Mesenchymal stem cell of Wharton's jelly (primary cell): Measurements from ENCODE around the genes SOCS1 and TNP2.

DNA sequence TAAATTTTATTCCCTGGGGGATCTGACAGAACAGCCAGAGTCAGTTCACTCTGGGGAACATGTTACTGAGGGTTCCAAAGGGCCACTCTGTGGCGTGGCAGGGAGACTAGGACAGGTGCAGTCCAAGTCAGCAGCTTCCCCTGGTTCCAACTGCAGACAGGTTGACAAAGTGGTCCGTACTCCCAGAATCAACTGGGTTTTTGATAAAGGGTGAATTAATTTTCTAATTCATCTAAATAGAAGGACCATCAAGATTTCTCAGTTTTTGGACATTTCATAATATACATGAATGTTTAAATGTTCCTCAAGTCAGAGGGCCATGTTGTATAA is 40.3 kb downstream of the LITAFD start:
- CAGE, long polyA plus RNA = no peak

- CAGE, long polyA plus RNA = no peak
These were observed 1.3 kb downstream of the USP7 start for GRCh38 chr16:8962075-8963098.

- CAGE, long polyA plus RNA = no peak
These were observed 18.5 kb upstream of the HAPSTR1 start for GRCh38 chr16:9072690-9073541.

DNA sequence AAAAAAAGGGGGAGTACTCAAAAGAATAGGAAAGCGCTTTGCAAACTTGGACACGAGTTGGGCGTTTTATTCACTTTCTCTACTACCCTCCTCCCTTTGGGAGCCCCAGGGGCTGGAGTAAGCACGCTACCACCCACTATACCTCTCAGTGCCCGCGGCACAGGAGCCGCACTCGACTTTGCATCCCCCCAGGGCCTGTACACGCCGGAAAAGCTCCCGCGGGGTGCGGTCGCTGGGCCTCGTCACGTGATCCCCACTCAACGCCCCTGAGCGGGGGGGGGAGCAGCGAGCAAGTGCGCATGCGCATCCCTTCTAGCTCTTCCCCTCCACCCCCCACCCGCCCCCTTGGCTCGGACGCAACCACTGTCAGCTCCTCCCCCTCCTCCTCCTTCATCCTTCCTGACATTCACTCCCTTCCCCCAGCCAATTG is 444 bp upstream of the HAPSTR1 start:
- CAGE, long polyA plus RNA = no peak

DNA sequence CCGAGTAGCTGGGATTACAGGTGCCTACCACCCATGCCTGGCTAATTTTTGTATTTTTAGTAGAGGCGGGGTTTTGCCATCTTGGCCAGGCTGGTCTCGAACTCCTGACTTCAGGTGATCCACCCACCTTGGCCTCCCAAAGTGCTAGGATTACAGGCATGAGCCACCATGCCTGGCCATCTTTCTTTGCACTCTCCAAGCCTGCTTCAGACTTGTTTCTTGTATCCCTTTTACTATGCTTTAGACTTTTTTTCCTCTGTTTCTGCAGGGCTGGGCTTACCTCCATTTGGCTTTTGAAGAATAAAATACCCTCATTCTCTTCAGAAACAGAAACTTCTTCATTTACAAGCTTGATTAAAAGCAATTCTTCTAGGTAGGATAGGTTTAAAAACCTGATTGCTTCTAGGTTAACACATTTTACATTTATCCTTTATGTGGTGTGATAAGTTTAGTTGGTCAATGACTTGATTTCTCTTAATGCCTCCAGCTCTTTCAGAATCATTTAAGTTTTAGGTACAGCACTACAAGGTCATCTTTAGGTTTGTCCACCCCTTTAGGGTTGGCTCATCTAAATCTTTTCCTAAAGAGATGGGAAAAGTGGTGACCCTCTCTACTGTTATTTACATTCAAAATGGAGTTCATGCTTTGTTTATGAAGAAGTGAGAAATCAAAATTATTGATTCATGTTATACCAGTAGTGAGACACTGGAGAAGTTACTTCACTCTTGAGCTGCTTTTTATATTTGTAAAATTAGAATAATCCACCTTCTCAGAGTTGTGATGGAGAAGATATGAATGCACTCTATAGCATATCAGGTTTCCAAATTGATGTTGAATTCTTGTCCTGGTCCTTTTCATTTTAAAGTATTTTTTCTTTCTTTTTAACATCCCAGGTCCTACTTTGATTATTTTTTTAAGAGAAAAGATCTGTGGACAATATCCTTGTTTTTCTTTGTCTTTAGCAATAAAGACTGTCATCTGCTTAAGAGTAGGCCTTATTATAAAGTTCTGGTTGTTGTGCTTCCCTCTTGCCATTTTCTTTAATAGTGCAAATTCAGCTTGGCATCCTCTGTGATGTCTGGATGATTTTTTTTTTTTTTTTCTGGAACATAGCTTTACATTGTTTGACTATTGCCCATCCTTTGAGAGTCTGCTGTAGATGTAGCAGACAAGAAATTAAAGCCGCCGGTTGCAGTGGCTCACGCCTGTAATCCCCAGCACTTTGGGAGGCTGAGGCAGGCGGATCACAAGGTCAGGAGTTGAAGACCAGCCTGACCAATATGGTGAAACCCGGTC is 9.7 kb downstream of the HAPSTR1 start:
- CAGE, long polyA plus RNA = no peak

DNA sequence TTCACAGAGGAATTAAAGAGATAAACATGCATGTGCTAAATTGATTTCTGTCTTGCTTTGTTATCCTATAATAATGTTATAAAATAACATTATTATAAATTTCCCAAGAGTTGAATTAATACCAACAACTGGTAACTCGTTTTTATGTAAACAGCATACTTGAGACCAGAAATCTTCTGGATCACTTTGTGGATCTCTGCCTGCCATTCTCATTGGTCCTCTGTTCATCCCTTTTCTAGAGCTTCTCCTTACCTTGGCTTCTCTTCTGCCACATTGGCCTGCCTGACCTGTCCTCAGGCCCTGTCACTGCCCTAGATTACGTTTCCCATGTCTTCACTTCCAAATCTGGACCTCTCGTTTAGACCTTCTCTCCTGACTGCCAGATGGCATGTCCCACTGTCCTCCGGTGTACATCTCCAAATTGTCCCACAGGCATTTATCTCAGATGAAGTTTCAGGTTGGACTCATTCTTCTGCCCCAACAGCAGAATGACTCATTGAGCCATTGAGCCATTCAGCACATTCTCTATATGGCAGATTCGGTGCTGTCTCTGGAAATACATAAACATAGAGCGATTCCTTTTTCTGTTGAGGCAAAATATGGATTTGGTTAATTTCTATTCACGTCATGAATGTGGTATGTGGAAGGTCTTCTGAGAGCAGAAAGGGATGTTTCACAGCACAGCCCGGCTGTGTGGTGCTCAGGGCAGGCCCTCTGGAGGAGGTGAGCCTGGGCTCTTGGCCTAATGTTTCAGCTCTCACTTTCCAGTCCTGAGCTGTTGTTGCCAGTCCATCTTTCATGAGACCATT is 15.5 kb downstream of the HAPSTR1 start:
- CAGE, long polyA plus RNA = no peak

DNA sequence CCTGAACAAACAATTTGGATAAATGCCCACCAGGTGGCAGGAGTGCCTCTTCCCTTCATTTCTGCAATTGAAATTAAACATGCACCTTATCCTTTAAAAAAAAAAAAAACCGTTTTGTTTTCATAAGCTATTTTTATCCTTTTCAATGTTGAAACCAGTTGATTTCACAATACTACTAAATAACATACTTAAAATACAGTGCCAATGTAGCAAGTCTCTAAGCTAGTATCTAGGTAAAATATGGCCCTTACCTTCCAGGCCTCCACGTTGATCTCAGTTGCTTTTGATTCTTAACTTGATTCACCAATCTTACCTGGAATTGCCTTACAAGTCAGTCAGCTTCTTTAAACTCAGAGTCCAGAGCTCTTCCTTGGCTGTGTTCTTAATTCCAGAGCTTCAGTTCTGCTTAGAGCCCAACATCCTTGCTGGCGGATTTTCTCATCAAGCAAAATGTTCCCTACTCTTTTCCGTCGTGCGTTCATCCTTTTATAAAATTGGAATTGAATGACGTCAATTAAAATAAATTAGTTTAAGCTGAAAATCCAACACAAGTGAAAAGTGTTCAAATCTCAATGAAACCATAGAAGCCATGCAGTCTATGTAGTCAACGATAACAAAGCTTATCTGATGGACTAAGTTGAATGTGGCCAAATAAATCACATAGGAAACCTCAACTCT is 65.5 kb downstream of the EMP2 start:
- CAGE, long polyA plus RNA = no peak

- CAGE, long polyA plus RNA = no peak
These were observed 21.6 kb downstream of the EMP2 start for GRCh38 chr16:10558371-10559626.

GRCh38 chr16:10752731-10753592 is 9.3 kb downstream of the NUBP1 start:
- CAGE, long polyA plus RNA = no peak

DNA sequence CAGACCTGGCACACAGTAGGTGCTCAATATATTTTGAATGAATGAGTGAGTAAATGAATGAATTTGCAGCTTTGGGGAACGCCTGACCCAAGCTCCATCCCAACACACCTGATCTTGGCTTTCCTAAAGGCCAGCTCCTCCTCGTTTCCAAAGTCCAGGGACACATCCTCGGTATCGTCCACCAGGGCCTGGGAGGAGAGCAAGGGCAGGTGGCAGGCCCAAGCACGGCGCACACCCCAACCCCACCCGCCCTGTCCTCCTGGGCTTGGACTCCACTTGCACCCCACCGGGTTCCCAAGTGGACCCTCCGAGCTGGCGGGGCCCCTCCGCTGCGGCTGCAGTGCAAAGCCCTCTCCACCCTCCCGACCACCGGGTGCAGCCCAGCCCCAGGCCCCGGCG is 600 bp downstream of the TVP23A start:
- CAGE, long polyA plus RNA = no peak

- CAGE, long polyA plus RNA = no peak
These were observed 13.2 kb downstream of the DEXI start for GRCh38 chr16:10928840-10929695.

- CAGE, long polyA plus RNA = no peak
These were observed 1.9 kb downstream of the CLEC16A start for GRCh38 chr16:10946237-10946734.

DNA sequence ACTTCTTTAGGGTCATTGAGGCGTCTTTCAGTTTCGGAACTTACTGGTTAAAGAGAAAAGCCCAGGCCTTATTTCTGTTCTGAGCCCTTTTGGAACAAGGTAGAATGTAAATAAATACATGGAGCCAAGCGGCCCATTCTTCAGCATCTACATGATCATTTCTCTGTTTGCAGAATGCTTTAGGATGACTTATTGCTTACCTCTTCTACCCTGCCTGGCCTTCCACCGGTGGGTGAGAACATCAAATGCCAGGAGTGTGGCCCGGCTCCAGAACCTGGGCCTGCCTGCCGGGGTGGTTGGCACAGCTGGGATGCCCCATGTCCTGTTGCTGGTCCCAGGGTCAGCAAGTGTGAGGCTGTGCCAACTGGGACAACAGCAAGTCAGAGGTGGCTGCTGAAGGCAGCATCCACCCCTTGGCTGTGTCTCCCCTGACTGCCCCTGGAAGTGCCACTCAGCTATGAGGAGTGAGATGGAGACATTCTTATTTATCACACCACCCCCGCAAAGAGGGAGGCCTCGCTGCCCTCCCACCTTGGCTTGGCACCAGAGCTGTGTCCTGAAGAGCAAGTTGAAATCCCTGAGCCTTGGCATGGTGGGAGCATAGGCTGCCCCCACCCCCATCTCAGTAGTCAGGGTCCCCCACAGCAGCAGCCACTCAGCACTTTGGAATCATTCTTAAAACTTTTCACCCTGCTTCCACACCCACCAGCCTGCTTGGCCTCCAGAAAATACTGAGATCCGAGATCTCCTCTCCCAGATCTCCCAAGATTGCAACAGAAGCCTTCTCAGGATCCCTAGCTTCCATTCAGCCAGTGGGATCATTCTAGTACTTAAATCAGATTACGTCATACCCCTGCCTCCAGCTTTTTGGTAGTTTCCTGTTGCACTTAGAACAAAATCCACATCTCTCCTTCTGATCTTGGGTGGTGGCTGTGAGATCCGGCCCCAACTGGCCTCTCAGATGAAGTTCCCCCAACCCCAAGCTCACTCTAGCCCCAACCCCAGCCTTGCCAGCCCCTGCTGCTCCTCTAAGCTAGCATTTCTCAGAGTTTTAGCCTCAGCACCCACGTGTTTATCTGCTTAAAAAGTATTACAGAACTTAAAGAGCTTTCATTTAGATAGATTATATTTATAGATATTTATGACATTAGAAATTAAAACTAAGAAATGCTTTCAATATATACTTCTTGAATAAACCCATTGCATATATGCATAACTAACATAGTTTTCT is 127.5 kb downstream of the SOCS1 start:
- CAGE, long polyA plus RNA = no peak

GRCh38 chr16:11254063-11255195 is 1.6 kb downstream of the SOCS1 start:
- CAGE, long polyA plus RNA = no peak

DNA sequence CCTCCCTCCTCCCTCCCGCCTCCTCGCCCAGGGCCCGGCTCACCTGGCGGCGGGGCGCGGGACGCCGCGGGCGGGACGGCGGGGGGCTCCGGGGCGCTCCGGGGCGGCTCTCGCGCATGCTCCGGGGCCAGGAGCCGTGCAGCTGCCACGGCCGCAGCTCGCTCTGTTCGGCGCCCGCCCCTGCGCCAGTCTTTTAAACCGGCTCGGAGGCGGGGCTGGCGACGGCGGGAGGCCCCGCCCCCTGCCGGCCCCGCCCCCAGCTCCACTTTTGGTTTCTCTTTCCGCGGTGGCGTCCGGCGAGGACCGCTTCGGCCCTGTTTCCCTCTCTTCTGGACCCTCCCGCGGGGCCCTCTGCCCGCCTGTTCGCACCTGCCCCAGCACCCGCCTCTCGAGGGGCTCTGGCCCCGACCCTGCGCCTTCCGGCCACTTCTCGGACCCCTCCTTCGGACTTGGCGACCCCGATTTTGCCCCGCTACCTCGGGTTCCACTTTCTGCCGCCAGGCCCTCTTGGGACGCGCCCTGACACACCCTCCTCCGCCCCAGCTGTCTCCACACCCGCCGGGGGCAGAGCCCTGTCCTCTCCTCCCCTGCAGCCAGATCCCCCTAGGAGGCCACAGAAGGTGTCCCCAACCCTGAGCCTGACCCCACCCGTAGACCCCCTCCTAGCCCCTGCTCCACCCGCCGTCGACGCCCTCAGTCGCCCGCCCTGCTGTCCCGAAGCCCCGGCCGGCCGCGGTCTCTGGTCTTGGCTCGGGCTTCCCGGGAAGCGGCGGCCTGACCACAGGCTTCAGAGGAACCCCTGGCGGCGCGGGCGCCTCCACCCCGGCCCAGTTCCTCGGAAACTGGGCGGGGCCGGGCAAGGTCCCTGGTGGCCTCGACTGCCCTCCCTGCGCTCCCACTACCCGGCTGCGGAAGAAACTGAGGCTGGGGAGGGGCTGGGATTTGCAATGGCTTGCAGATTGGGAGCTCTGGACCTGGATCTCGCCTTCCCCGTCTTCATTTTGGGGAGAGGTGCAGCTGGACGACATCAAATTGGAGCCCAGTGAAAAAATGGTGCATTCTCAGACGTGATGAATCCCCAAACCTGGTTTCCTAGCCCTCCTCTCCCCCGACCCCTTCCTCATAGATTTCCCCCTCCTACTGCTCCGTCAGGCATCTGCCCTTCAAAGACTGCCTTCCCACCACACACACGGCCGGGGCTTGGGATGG is at the start of gene SOCS1:
Gene SOCS1, minus strand, starts transcription at position 169 of the 1,209 bp plus-strand sequence.
- CAGE, long polyA plus RNA = no peak

DNA sequence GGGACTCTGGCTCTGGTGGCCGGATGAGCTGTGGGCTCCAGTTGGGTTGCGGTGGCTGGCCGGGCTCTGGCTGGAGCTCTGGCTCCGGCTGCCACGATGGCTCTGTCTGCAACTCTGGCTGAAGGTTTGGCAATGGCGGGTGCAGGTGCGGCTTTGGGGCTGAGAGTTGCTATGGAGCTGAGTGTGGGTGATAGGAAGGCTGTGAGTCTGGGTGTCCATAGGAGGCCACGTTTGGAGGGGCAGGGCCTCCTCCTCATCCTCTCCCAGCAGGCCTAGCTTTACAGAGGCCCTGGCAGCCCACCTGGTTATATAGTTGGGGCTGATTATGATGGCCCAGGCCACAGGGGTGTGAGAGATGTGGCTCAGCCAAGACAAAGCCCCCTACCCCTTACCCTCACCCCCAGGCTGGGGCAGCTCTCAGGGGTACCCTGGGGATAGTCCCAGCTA is at the start of gene TNP2:
Gene TNP2, minus strand, starts transcription at position 282 of the 447 bp plus-strand sequence.
- CAGE, long polyA plus RNA = no peak

- CAGE, long polyA plus RNA = no peak
These were observed 25.3 kb downstream of the RMI2 start for GRCh38 chr16:11370545-11371002.

DNA sequence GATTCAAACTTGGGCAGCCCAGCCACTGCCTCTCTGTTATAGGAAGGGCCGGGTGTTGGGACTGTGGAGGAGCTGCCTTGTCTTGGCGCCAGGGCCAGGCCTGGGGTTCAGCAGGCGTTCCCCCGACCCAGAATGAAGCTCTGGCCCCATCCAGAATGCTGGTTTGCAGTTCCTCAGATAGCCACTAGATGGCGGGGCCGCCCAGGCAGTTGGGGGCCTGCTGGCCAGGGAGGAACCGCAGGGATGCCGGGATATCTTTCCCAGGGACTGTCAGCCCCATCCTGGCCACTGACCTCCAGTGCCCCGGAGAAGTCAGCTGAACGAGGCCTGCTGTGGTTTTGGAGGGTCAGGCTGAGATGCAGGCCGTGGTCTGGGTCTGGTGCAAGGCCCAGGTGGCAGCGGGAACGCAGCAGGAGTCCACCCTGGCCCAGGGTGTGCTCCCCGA is 51.0 kb downstream of the RMI2 start:
- CAGE, long polyA plus RNA = no peak

- CAGE, long polyA plus RNA = no peak
These were observed 29.7 kb downstream of the ENSG00000188897 start for GRCh38 chr16:11497131-11497943.

- CAGE, long polyA plus RNA = no peak
These were observed 21.1 kb downstream of the LITAF start for GRCh38 chr16:11565455-11566198.